Endothelial cell (in vitro differentiated cells): ENCODE measurements around a stretch of chr6.

GRCh38 chr6:36523289-36523887 is 23.9 kb downstream of the STK38 start:
- PRO-cap: no peak

GRCh38 chr6:36596301-36597175 is 2.4 kb downstream of the SRSF3 start:
- PRO-cap: no peak

DNA sequence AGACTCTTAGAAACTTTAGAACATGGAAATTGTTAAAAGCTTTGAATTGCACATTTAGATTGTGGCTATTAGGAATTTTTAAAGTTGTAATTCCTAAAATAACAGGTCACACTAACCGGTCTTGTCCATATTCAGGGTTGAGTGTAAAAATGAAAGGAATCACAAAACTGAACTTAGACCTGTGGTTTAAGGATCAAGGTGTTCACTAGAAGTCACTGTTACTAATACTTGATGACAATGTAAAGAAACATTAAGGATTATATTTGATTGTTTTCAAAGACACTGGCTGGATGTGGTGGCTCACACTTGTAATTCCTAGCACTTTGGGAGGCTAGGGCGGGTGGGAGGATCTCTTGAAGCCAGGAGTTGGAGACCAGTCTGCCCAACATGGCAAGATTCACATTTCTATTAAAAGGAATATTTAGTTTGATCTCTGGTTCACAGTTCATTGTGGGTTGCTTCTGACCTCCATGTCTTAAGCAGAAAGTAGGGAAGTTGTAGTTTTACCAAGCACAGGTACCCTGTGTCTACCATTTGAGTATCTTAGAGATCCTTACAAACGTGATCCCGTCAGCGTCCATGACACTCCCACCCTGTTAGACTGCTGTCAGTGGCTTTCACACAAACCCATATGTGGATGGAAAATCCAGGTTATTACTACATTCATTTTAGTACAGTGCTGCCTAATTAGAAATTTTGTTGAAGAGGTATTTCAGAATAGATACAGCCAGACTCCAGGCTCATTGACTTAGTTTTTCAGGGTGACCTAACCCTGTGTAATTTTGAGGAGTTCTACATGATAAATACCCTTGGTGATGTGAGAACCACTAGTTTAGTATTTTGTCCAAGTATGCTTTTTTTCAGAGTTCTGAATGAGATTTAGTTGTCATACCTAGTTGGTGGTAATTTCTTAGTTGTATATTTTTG is 10.1 kb downstream of the SRSF3 start:
- PRO-cap: no peak

DNA sequence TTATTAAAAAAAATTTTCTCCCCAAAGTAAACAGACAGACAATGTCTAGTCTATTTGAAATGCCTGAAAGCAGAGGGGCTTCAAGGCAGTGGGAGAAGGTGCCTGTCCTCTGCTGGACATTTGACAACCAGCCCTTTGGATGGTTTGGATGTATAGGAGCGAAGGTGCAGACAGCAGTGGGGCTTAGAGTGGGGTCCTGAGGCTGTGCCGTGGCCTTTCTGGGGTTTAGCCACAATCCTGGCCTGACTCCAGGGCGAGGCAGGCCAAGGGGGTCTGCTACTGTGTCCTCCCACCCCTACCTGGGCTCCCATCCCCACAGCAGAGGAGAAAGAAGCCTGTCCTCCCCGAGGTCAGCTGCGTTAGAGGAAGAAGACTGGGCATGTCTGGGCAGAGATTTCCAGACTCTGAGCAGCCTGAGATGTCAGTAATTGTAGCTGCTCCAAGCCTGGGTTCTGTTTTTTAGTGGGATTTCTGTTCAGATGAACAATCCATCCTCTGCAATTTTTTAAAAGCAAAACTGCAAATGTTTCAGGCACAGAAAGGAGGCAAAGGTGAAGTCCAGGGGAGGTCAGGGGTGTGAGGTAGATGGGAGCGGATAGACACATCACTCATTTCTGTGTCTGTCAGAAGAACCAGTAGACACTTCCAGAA is 1.4 kb upstream of the CDKN1A start:
- PRO-cap: unidirectional peak, plus-strand start at position 120 of the sequence; bidirectional peak, plus-strand start at position 359 of the sequence, minus-strand start at position 365 of the sequence

DNA sequence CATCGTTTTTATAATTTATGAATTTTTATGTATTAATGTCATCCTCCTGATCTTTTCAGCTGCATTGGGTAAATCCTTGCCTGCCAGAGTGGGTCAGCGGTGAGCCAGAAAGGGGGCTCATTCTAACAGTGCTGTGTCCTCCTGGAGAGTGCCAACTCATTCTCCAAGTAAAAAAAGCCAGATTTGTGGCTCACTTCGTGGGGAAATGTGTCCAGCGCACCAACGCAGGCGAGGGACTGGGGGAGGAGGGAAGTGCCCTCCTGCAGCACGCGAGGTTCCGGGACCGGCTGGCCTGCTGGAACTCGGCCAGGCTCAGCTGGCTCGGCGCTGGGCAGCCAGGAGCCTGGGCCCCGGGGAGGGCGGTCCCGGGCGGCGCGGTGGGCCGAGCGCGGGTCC is 263 bp upstream of the CDKN1A start:
- PRO-cap: bidirectional peak, plus-strand start outside the sequence, minus-strand start at position 314 of the sequence

DNA sequence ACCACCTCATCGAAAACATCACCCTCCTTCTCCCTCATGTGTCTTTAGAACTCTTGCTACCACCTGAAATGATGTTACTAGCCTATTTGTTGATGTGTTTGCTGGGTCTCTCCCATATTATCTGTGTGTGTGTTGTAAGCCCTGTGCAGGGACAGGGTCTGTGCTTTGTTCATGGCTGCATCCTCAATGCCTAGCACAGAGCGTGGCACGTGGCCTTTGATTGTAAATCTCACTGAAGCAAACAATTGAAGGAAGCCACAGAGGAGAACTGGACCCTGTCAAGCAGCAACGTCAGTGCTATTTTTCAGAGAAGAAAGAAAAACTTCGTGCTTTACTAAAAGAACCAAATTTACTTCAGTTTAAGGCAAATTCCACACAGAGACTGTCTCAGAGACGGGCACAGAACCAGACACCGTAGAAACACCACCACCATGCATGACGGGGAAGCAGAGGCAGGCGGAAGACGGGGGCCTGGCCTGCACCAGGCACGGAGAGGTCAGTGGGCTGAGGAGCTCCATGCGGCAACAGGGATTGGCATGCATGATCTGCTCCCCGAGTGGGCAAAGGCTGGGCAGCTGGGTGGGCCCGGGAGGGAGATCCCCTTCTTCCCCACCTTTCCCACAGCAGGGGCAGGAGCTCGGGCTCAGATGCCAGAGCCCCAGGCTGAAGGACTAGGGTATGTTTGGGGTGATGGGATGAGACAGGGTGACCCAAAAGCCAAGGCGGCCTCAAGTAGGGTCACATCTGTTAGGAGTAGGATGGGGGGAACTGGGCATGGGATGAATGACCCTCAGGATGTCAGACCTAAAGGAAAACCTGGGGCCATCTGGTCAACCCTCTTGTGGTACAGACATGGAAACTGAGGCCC is 43.1 kb downstream of the RAB44 start:
- PRO-cap: bidirectional peak, plus-strand start at position 260 of the sequence, minus-strand start at position 192 of the sequence

GRCh38 chr6:36963974-36964468 is 9.5 kb downstream of the PI16 start:
- PRO-cap: no peak

DNA sequence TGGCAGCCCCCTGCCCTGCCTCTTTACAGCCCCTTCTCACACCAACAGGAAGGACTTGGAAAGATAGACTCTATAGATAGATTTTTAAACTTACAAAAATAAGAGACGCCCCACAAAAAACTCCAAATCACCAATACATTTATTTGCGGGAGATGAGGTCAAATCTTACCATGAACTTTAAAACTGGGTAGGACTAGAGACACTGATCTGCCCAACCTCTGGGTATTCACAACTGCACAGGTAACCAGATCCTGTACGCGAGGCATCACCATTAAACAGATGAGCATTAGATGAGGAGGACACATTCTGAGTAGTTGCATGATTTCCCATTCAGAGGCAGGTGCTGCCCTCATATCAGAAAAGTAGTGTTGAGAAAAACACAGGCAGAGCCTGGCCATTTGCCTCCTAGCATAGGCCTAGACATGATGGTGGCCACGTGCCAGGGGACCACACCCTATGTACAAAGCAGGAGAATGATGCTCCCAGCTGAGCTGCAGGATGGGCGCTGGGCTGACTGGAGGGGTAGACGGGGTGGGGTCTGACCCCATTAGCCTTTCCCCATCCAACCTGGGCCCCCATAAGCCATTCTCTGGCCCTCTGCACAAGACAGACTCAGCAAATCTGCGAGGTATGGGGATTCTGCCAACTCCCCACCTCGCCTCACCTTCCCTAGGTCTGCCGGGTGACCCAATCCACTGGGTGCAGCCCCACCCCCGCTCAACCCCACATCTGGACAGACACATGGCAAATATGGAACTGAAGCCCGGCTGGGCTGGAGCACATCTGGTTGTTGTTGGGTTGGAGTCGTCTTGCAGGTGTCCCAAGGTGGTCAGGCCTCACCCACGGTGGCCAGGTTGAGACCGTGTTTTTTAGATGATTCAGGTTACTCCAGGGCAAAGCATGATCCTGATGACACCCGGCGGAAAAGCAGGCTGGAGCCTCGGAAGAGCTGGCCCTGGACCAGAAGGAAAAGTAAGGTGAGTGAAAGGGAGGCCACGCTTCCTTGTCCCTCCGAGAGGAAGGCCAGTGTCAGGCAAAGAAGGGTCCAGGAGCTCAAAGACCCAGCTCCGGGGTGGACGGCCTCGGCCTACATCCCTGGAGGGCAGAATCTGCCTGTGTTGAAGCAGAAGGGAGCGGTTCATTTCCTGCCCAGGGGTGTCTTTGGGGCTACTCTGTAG is 13.9 kb downstream of the PI16 start:
- PRO-cap: no peak

GRCh38 chr6:36970940-36971706 is 14.9 kb downstream of the MTCH1 start:
- PRO-cap: no peak

DNA sequence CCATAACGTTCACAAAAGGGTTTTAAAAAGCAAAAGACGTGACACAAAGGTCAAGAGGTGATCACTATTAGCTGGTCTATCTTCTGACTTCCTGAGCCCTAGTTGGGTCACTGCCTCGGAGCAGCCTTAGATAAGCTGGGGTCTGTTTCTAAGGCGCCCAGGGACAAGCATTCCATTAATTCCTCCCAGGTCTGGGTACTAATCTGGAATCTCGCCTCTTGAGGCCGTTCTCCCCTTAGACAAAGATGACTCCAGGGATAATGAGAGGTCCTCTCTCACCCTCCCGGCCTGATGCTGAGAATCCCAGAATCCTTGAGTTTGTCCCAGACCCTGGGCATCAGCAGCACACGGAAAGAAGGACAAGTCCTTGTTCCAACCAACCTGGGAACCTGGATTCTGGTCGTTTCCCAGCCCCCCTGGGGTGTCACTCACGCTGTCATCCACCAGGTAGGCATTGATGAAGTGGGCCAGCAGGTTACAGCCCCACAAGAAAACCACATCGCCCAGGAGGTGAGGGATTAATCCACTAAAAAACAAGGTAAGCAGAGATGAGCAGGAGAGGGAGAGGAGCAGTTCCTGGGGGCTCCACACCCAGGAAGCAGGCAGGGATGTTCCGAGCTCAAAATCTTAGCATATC is 13.6 kb downstream of the MTCH1 start:
- PRO-cap: no peak

DNA sequence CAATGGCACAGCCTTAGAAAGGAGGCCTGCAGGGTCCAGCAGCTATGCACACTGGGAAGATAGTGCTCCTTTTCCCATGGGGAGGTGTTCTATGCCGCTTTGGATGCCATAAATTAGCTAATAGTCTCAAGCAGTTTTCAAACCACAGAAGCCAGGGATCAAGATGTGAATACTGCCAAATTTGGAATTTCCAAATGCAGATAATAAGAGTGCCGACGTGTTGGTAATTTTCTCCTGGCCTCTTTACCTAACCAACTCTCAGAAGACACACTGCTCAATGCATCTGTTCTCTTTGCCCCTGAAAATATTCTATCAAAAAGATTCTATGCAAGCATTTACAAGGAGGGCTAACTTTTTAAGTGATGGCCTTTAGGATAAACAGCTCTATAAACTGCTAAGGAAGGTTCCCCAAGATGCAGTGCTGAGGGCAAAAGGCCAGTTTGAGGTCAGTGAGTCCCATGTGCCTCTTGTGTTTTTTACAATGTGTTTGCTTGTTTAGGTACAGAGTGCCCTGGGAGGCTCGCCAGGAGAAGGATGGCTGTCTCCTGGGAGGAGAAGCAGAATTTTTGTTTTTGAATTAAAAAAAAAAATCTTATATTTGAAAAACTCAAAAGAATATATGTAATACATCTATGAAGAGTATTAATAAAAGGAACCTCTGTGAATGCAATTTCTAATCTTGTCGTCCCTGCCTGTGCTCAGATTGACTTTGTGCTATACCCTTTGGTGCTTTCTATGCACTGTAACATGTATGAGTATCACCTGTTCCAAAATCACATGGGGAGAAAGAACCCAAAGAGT is 12.9 kb downstream of the MTCH1 start:
- PRO-cap: no peak

GRCh38 chr6:36999103-36999635 is 6.3 kb upstream of the FGD2 start:
- PRO-cap: no peak

GRCh38 chr6:37024337-37025444 is 19.2 kb downstream of the FGD2 start:
- PRO-cap: no peak

DNA sequence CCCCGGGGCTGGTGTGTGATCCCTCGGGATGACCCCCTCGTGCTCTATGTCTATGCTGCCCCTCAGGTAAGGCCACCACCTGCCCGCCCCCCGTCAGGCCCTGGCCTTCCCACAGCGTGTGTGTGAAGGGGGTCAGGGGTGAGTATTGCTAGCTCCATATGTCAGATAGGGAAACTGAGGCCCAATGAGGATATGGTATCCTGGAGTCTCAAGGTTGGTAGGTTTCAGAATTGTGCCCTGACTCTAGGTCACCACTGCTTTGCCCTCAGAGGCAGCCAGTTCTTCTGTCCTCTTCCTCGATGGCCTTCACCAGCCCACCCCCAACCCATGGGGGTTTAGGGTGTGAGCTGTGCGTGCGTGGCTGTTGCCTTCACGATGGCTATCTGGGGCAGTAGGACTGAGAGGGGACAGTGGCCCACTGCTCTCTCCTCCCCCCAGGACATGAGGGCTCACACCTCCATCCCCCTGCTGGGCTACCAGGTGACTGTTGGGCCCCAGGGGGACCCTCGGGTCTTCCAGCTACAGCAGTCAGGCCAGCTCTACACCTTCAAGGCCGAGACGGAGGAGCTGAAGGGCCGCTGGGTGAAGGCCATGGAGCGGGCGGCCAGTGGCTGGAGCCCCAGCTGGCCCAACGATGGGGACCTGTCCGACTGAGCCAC is 22.2 kb downstream of the FGD2 start:
- PRO-cap: no peak

- PRO-cap: no peak
These were observed 43.3 kb downstream of the FGD2 start for GRCh38 chr6:37048542-37049299.

- PRO-cap: no peak
These were observed 50.9 kb downstream of the FGD2 start for GRCh38 chr6:37056131-37056970.

DNA sequence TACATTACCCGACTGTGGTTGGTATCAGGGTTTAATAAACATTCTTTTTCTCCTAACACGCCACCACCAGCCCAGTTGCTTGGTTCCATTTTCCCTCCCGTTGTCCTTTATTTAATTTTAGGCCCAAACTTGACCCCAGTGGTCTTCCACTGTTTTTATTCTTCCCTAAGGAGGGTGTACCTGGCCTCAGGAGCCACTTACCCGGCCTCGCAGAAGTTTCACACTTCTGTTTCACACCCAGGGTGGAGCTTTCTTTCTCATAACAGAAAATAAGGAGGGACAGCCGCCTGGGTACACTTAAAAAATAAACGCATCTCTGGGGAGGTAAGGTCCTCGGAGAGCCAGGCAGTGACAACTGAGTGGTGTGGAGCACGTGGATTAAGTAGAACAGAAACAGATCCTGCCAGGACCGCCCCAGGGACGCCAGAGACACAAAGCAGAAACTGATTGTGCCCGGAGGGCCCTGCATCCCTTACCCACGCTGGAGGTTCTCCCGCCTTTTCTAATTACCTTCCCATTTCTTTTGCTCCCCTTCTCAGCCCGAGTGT is 33.0 kb upstream of the PIM1 start:
- PRO-cap: bidirectional peak, plus-strand start at position 327 of the sequence, minus-strand start at position 220 of the sequence; bidirectional peak, plus-strand start at position 406 of the sequence, minus-strand start at position 357 of the sequence

GRCh38 chr6:37171094-37172004 is 1.4 kb downstream of the PIM1 start:
- PRO-cap: no peak

DNA sequence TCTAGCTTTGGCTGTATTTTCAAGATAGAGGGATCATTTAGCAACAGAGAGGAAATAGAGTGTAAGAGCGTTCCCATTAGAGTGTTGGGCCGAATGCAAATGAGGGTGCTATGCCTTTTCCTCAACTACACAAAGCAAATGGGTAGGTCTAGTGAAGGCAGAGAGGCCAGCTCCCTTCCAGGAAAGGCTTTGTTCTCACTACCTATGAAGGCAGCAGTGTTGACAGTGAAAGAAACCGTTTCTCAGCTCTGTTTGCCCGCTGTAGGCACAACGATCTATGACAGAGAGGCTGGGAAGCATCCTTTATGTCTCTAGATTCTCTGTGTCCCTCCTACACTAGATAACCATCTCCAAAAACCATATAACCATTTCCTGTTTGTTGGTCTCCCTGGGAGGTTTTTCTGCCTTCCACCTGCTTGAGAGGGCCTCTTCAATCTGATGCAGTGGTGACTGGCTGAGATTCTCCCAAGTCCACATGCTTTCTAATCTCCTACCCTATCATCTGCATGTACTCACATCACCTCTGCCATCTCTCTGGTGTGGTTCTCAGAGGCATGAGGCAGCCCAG is 31.9 kb upstream of the TMEM217 start:
- PRO-cap: no peak

GRCh38 chr6:37369877-37370315 is 16.1 kb downstream of the RNF8 start:
- PRO-cap: no peak